LUHMES (cell line): Measurements from ENCODE around the genes DBNDD1 and PRDM7.

GRCh38 chr16:89478315-89479422 is 11.7 kb downstream of the ANKRD11 start:
- PRO-cap = no peak

DNA sequence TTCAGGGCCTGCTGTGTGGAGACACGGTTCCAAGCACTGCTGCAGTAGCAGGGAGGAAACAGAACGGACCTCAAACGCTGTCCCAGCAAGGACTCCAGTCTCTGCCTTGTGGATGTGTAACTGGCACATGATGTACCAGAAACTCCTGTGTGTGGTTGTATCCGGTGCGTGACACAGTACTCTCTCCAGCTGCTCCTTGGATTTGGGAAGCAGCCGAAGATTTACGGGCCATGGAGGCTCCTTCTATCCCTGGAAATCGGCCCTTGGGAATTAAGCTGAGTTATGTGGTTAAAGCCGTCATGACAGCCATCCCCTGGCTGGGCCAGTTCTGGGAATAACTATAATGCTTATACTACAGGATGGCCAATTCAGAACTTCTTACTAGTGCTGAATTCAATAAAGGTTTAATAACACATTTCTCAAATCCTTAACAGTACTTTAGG is 8.5 kb upstream of the ANKRD11 start:
- PRO-cap = no peak

DNA sequence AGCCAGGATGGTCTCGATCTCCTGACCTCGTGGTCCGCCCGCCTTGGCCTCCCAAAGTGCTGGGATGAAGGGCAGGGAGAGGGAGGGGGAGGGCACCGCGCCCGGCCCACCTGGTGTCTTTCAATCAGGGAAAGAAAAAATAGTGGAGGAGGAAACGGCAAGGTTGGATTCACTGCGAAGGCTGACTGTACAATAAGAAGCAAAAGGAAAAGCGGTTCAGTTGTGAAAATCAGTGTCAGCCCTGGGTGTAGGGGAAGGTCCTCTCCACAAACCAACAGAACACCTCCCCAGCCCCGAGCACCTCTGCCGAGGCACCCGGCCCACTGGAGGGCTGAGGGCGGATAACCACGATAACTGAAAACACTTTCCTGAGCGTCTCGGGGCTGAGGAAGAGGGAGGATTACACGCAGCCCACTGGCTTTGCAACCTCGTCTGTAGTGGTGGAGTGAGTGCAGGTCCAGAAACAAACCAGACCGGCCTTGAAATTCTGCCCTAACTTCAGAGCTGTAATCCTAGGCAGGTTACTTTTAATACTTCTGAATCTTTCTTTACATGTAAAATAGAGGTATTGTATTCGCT is 1.4 kb upstream of the SPG7 start:
- PRO-cap = no peak

GRCh38 chr16:89818801-89819207 is 2.4 kb upstream of the FANCA start:
- PRO-cap = no peak

DNA sequence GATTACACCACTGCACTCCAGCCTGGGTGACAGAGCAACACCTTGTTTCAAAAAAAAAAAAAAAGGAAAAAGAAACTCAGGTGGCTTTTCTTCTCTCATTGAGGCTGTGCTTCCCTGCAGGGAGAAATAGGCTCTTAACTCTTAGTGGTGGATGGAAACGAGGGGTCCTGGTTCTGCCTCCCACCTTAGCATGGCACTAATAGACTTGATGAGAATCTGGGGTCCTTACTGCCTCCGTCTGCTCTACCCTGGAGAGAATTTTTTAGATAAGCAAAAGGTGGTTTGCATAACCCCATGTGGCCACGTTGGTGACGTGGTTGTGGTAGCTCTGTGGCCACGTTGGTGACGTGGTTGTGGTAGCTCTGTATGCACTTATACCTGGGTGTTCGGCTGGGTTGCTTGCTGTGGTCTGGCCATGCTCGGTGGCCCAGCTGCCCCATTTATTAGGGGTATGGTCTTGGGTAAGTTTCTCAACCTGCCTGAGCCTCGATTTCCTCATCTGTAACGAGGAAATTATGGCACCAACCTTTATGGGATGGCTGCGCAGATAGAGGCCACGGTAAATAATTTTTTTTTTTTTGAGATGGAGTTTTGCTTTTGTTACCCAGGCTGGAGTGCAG is 13.0 kb downstream of the SPIRE2 start:
- PRO-cap = no peak

GRCh38 chr16:89899979-89900570 is 18.6 kb upstream of the MC1R start:
- PRO-cap = no peak

GRCh38 chr16:89917554-89918211 is 979 bp upstream of the MC1R start:
- PRO-cap = bidirectional peak, plus-strand start at chr16:89917899, minus-strand start at chr16:89917835; bidirectional peak, plus-strand start at chr16:89918129, minus-strand start at chr16:89918000

- PRO-cap = no peak
Measured at GRCh38 chr16:89949236-89949728, 727 bp downstream of the DEF8 start.

GRCh38 chr16:89971027-89971911 is 22.7 kb downstream of the DEF8 start:
- PRO-cap = no peak

DNA sequence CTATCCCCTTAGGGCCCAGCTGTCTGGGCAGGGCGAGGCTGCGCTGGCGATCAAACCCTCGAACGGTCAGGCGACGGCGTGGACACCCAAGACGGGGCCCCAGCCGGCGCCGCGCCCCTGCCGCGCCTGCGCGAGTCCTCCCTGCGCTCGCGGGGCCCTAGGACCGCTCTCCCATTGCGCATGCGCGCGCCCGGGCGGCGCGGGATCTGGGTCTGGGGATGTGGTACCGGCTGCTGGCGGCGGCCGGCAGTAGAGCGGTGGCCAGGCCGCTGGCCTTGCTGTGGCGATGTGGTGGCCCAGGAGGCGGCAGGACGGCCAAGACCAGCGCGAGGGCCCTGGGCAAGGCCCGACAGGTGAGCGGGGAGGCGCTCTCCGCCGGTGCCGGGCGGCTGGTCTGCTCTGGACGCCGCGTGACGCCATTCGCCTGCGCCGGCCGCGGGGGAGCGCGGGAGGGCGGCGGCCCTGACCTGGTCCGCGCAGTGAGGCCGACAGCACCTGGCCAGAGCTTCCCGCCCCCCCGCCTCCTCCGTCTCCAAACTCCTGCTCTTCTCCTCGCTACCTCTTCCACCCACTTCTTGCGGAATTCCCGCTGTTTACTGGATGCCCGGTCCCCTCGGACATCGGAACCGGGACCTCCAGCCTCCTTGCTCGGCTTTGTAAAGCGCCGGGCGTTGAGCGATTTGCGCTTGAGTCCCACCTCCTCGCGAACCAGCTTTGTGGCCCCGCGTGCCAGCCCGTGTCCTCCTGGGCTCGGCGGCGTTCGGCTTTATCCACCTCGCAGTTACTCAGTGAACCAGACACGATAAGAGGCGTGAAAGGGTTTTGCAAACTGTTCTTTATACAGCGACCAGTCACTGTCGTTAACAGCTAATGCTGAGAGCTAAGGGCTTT is 24.1 kb downstream of the DEF8 start:
- PRO-cap = bidirectional peak, plus-strand start at position 199 of the sequence, minus-strand start at position 76 of the sequence; bidirectional peak, plus-strand start at position 445 of the sequence, minus-strand start at position 402 of the sequence

- PRO-cap = bidirectional peak, plus-strand start at chr16:90019632, minus-strand start at chr16:90019456; bidirectional peak, plus-strand start at chr16:90019853, minus-strand start at chr16:90019795; bidirectional peak, plus-strand start at chr16:90019963, minus-strand start at chr16:90019890
Measured at GRCh38 chr16:90019291-90020173, at the start of gene DBNDD1. Gene DBNDD1 (minus strand): TSS chr16:90019456.

DNA sequence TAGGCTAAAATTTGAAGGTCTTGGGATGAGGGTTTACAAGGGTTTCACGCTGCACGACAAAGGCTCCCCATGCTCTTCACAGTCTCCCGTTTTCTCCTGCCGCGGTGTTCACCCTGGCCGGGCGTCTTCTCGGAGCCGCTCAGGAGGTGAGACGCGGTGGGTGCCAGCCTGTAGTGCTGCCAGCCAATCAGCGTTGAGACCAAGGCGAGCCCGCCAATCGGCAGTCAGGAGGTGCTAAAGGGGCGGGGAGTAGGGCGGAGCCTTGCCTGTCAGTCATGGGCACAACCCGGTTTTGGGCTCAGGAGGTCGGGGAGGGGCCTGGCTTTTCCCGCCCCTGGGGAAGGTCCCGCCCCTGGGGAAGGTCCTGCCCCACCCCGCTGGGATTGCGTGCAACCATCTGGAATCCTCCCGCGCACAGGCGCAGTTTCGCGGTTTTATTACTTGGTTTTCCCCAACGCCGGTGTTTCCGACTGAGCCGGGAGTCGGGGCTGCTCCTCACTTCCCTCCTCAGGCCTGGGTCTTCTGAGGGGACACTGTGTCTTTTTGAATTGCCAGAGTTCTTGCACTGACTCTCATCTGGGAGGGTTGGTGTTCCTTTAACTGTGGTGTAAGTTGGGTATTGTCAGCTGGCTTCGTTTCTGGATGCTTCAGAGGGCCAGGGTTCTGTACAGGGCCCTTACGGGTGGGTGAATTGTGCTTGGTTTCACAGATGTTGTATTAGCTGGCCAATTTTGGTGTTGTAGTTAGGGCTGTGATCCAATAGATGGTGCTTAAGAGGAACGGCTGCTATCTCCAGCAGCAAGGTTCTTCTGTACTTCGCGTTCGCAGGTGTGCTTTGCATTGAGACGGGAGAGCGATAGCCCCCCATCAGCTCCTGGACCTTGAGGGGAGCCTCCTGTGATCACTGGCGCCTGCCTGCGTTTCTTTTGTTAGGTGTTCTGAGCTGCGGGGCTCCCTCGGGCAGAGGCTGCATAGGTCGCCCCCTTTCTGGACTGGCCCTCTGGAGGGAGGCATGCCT is at the start of gene PRDM7:
Gene PRDM7, minus strand, starts transcription at position 143 of the 1,018 bp plus-strand sequence.
- PRO-cap = bidirectional peak, plus-strand start at position 422 of the sequence, minus-strand start at position 141 of the sequence